ENCODE measurements around the gene LALBA.

DNA sequence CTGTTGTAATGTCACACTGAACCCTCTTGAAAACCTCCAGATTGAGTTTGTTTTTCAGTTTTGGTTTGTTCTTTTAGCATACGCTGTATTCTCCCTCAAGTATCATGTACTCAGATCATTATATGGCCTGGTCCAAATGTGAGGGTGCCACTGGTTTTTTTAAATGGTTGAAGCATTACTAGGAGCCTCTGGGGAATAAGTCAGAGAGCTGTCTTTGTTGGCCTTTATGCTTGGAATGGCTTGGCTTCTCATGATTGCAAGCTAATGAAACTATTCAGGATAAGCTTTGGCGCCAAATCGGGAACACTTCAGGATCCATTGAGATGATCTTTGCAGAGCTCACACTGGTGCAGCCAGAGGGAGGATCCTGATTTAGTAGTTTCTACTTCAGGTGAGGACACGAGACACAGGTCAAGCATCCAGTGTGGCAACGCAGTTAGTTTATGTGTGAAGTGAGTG lies 113.7 kb upstream of the PCED1B start:
- PRO-cap, 2 experiments: no peak in any of the 2 experiments

- PRO-cap, 2 experiments: no peak in any of the 2 experiments
These were observed 151.8 kb upstream of the AMIGO2 start for GRCh38 chr12:47231470-47232081.

DNA sequence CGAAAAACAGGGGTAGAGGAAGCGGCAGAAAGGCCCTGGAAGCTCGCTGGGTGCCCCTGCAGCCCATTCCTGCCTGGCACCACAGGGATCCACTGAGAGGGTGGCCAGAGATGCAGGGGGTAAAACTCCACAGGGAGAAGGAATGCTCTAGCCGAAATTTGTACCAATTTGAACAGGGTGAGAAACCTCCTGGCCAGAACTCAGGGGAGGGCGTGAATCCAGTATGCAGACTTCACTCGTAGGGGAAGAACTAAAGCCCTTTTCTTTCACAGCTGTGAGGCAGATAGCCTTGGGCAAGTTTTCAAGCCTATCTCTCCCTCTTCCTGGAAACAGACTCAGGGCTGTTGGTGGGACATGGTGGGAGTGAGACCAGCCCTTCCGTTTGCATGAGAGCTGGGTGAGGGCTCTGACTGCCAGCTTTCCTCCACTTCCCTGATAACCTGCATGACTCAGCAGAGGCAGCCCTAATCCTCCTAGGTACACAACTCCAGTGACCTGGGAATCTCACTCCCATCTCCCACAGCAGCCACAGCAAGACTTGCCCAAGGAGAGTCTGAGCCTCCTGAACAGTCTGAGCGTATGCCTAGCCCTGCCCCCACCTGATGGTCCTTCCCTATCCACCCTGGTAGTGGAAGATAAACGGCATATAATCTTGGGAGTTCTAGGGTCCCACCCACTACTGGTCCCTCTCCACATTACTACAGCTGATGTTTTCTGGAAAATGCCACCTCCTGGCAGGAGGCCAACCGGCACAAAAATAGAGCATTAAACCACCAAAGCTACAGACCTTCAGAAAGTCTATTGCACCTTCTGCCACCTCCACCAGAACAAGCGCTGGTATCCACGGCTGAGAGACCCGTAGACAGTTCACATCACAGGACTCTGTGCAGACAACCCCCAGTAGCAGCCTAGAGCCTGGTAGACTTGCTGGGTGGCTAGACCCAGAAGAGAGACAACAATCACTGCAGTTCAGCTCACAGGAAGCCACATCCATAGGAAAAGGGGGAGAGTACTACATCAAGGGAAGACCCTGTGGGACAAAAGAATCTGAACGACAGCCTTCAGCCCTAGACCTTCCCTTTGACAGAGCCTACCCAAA lies 170.2 kb upstream of the AMIGO2 start:
- PRO-cap, 2 experiments: no peak in any of the 2 experiments

GRCh38 chr12:47307638-47308009 lies 227.9 kb upstream of the AMIGO2 start:
- PRO-cap, 2 experiments: no peak in any of the 2 experiments

DNA sequence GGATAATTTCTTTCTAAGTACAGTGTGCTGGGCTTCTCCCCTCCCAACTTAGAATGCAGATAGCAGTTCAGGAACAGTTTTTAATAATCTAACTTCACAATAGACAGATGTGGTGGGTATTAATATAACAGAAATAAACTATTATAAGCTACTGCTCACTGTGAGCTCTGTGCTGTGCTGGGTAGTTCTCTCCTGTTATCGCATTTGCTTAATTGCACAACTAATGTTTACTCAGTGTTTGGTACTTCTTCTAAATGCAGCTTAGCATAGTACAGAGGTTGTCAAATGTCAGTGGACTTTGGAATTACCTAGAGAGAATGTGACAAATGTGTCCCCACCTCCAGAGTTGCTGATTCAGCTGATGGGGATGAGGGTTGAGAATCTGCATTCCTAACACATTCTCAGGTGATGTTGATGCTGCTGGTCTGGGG lies 266.8 kb upstream of the AMIGO2 start:
- PRO-cap, 2 experiments: no peak in any of the 2 experiments

- PRO-cap, 2 experiments: no peak in any of the 2 experiments
These were observed 276.4 kb upstream of the AMIGO2 start for GRCh38 chr12:47355891-47356750.

DNA sequence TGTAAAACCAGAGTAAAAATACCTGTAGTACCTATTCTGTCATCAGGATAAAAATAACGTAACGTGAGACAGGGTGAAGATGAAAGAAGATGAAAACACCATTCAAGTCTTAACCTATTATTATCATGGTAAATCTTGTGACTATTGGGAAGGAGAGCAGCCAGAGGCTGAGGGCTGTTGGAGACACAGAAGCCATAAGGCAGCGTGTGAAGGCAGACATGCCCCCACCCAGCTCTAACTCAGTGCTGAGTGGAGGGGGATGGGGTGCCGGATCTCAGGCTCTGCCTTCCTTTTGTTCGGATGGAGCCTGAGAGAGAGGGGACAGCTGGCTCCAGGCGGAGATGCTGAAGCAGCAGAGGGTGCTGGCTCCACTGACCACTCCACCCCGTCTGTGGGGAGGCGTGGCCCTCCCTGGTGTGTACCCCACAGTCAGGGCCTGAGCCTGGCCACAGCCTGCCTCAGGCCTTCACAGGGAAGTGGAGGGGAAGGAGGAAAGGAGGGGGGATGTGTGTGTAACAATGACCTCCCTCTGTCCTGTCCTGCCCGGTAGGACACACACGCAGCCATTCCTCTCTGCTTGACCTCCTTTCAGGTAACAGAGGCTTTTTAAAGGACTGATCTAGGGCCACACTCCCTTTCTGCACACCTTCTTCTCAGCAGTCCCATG lies 9.4 kb upstream of the ENDOU start:
- PRO-cap, 2 experiments: no peak in any of the 2 experiments

DNA sequence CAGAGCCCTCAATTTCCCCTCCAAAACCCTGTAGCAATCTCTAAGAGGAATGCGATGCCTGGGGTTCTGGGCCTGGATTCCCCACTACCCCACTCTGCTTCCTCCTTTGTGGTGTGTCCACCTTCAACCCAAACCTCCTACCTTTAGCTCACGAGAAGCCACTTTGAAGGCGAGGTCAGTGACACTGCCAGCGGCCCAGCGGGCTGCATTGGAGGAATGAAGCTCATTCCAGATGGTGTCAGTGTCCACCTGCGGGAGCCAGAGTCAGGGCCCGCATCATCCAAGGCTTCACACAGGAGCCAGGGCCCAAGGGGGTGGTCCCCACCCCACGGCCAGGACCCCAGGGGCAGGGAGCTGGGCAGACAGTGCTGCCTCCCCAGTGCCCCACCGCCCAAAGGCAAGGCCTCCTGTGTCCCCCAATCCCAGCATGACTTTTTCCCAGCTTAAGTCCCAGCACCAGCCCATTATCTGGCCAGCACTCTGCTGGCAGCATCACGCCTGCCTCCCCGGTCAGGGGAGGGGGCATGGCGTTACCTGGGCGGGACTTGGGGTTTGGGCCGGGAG lies 16.7 kb downstream of the SLC48A1 start:
- PRO-cap, 2 experiments: no peak in any of the 2 experiments

GRCh38 chr12:47805021-47806024 lies 14.4 kb downstream of the HDAC7 start:
- PRO-cap, 2 experiments: no peak in any of the 2 experiments

DNA sequence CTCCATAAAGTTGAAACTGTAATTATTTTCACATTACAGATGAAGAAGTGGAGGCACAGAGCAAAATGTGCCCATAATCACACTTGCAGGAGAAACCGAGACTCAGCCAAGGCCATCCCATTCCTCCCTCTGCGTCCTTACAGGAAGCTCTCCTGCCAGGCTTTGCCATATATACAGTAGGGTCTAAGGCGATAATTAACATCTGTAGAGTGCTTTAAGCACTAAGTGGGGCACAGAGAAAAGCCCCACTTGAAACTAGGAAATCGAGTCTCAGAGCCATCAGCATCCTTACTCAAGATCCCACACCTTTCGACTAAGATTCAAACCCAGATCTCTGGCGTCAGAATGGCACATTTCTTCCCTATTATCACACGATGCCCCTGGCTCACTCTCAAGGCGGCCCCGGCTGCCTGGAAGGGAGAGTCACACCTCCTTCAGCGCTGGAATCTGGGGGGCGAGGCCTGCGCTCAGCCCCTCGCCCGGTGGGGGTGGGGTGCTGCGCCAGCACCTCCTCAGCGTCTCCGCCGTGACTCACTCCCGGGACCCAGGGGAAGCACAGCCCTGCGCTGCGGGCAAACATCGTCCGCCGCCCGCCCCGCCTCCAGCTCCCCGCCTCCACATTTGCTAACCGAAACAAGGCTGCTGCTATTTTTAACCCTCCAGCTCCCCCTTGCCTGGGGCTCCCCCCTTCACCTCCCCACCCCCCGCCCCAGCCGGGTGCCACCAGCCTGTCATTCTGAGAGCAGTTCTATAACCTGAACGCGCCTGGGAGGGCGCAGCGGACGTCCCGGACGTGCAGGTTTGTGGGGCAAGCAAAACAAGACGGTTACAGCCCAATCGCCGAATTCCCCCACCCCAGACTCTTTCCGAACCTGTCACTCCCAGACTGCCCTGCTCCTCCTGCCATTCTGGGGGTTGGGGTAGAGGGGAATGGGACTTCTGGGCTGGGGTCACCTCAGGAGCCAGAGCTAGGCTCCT lies 6.9 kb downstream of the HDAC7 start:
- PRO-cap, 2 experiments: peak in 2 of 2 experiments; most common plus-strand start position 534 of the sequence (in 1); most common minus-strand start position 533 of the sequence (in 1)

GRCh38 chr12:47818486-47819523 lies 898 bp downstream of the HDAC7 start:
- PRO-cap, 2 experiments: peak in 2 of 2 experiments; most common plus-strand start chr12:47819419 (in 2); most common minus-strand start chr12:47819304 (in 1)

GRCh38 chr12:47863369-47863909 lies 41.4 kb downstream of the VDR start:
- PRO-cap, 2 experiments: no peak in any of the 2 experiments

GRCh38 chr12:47867587-47867966 lies 37.2 kb downstream of the VDR start:
- PRO-cap, 2 experiments: no peak in any of the 2 experiments

DNA sequence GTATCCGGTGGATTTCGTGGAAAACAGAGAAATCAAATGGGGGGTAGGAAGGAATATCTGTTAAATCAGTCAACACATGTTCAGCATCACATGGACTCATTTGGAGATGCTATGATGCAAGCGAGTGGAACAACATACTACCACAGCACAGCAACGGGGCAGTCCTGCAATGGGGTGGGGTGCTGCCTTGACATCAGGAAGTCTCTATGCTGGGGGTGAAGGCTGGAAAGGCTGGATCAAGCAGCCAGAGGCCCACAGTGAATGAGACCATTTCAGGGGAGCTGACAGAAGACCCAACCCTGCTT lies 22.9 kb downstream of the VDR start:
- PRO-cap, 2 experiments: peak in 1 of 2 experiments; most common plus-strand start position 161 of the sequence (in 1)

GRCh38 chr12:47903783-47904455 lies 875 bp downstream of the VDR start:
- PRO-cap, 2 experiments: peak in 2 of 2 experiments; most common plus-strand start chr12:47904143 (in 2); most common minus-strand start chr12:47904045 (in 2)

DNA sequence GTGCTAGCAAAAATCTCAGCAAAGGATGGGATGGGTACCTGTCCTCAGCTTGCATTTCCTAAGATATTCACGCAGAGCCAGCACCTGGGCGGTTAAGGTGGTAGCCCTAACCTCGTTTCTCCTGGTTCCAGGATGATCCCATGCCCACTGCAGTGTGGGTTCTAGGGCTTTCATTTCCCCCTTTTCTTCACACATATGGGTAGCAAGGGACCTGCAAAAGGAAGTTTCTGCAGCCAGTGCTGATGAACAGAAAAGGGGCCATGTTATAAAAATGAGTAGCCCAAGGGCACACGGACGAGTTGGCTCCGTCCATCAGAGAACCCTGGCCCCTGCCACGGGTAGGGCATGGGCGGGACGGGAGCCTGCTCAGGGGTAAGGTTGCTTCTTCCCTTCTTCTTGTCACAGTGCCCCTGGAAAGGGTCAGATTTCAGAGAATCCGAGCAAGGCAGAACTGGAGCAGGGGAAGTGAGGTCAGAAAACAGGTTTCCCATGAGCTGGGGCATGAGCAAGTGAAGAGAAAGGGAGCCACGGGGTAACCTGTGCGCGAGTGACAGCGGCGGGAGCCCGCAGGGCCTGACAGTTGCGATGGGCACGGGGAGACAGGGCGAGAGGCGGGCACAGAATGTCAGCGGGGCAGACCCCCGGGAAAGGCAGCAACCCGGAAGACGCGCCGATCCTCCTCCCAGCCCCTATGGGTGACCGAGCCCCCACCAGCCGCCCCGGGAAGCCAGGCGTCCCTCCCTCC lies 539 bp downstream of the ZNF641 start:
- PRO-cap, 2 experiments: no peak in any of the 2 experiments

DNA sequence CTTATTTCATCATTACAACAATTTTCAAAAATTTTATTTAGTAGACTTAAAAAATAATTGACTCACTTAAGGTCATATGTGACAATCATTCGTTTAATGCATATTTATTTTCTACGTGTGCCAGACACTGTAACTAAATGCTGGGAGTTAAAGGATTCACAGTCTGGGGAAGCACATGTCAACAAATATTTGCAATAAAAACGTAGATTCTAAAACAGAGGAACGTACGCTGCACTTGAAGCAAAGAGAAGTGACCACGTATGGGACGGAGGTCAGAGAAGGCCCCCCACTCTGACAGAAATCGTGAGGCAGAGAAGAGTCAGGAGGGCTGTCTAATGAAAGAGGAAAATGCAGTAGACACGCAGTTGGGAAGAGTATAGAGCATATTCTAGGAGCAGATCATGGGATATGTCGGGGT lies 1.1 kb upstream of the ZNF641 start:
- PRO-cap, 2 experiments: no peak in any of the 2 experiments

GRCh38 chr12:48569901-48570345 lies at the start of gene LALBA:
LALBA (minus strand) TSS chr12:48570046.
- PRO-cap, 2 experiments: no peak in any of the 2 experiments

DNA sequence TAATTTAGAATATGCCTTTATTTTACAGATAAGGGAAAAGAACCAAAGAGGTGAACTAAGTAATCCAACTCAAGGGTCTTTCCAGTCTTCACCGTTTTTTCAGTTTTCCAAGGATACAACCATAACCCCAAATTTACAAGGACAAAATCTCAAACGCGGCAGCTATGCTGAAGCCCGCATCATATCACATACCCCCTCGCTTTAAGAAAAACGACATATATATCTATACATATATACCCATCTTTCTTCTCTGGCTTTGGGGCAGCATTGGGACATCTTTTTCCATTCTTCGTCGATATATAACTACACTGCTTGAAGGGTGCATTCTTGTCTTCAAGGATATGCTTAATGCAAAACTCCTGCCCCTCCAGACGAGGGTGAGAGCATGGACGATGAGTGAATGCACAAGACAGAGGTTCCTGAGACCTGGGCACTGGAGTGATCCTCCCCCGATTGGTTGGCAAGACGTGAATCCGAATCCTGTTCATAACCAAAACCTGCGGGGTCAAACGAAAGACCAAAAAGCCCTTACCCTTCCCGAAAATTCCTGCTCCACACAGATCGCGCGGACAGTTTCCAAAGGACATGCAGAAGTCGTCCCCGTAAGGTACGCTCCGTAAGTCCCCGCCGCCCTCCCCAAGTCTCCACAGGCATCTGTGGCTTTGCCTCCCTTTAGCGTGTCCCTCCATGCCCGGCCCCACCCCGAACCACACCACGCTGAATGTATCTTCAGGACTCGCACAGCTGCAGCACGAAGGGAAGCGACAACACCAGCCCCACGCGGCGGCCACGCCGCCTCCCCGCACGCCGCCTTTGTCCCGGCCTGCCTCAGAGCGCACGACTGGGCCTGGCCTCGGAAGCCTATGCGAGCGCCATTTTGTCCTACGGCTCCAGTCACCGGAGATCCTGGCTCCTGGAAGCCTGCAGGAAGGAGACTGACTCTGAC lies 620 bp downstream of the KANSL2 start:
- PRO-cap, 2 experiments: no peak in any of the 2 experiments

DNA sequence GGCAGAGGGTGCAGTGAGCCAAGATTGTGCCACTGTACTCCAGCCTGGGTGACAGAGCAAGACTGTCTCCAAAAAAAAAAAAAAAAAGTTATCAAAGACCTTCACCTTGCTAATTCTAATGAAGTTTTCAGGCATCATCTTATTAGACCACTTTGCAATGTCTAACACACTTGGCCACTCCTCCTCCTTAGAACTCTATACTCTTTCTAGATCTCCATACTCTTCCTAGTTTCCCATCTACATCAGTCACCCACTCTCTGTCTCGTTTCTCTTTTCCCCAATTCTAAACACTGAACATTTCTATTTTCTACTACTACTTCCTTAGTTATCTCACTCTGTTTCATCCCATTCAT lies 3.0 kb upstream of the KANSL2 start:
- PRO-cap, 2 experiments: no peak in any of the 2 experiments